Fallopian tube (tissue), 1 donor: ENCODE results near the gene TYW1B.

- PRO-cap: no peak
These were observed 36.7 kb downstream of the TMEM248 start for GRCh38 chr7:66957508-66958378.

GRCh38 chr7:67123122-67124008 lies 126.7 kb downstream of the TYW1 start:
- PRO-cap: no peak

DNA sequence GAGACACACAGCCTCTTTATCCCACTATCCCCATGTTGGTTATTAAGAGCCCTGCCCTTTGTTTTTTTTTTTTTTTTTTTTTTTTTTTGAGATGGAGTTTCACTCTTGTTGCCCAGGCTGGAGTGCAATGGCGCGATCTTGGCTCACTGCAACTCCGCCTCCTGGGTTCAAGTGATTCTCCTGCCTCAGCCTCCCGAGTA lies 737.9 kb downstream of the SPDYE21 start:
- PRO-cap: unidirectional peak, minus-strand start at position 71 of the sequence

DNA sequence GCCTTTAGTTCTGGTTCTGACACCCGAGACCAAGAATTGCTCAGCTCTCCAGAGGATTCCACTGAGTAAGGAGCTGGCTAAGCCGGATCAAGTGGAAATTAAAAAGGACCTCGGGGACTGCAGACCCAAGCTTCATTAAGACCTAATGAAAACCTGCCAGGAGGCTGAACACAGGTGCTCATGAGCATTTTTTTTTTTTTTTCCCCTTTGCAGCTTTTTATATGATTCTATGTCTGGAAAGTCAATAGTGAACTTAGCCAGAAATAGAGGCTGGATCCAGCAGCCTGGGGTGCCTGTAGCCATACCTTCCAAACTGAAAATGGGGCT lies 1145.6 kb downstream of the SPDYE21 start:
- PRO-cap: no peak

DNA sequence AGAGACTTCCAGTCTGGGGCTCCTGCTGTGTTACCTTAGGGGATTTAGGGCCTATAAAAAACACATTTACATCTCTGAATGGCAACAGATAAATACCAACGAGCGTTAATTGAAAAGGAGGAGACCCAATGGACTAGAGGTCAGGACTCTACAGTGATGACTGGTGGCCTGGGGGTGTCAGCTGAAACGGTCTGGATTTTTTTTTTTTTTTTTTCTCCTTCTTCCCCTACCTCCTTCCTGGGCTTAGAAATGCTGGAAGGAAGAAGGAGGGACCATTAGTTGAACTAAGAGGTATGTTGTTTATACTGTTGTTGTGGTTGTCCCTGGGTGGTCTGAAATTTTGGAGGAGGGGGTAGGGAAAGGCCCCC lies 47.5 kb downstream of the AUTS2 start:
- PRO-cap: no peak

DNA sequence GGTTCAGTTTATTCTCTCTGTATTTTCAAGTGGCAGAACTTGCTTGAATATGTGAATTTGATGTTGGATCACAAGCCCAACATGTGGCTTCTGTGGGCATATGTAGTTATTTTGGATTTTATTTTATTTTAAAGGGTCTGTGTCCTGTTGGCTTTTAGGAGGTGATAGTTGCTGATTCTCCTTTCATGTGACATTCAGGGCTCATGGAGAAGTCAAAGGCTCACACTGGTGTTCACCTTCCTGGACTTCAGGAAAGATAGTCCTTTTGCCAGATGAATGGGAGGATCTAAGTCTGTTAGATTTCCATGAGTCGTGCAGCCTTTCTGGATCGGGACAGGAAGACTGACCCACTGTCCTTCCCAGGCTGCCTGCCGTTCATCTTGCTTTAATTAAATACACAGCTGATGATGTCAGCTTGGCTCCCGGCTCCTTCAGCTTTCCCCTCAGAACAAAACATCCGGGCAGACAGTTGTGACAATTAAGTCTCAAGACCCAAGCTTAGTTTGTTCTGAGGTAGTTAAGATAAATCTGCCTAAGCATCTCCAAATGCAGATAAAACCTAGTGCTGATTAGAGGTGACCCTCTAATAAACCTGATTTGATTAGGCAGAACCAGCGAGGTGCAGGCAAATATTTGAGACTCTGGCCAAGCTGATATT lies 58.5 kb downstream of the AUTS2 start:
- PRO-cap: no peak

- PRO-cap: no peak
These were observed 346.1 kb downstream of the AUTS2 start for GRCh38 chr7:69944143-69944956.

- PRO-cap: no peak
These were observed 715.4 kb upstream of the GALNT17 start for GRCh38 chr7:70416561-70416965.

- PRO-cap: no peak
These were observed 563.3 kb upstream of the GALNT17 start for GRCh38 chr7:70568470-70569133.

DNA sequence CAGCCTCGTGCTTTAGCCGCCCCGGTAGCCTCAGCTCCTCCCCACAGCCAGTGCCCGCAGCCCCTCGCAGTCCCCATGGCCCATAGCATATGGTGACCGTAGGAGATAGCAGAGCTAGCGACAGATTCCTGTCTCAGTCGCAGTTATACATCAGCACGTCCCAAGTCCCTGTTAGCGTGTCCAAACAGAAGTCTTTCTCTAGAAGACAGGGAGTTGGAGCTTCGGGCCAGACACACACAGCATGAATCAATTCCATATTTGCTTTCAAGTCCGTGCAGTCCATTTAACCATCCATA lies 344.5 kb upstream of the GALNT17 start:
- PRO-cap: no peak

DNA sequence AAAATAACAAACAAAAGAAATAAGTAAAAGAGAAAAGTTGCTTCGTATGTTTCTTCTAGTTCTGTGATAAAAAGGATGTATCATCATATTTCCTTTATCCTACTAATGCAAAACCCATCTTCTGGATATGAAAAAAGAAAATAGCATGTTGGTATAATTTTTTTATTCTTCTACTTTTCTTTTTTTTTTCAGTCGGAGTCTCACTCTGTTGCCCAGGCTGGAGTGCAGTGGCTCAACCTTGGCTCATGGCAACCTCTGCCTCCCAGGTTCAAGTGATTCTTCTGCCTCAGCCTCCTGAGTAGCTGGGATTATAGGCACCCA lies 14.5 kb upstream of the GALNT17 start:
- PRO-cap: no peak

- PRO-cap: no peak
These were observed 74.5 kb downstream of the CALN1 start for GRCh38 chr7:72337515-72338114.

DNA sequence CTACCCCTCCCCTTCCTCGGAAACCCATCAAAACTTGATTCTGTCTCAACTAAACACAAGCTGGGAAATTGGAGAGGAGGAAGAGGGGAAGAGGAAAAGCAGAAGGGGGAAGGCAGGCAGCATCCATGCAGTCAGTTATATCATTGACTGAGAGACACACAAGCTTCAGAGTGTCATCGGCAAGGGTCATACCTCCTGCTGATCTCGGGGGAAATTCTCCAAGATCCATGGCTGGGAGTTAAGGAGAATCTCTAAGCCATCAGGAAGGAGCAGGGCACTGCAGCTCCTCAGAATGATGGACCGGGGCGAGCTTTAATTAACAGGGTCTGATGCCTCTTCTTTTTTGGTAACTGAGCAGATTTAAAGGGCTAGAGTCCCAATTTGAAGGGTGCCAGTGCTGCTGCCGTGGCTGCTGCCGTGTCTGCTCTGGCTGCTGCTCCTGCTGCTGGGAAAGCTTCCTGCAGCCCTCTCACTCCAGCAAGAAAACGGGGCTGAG lies 34.8 kb upstream of the CALN1 start:
- PRO-cap: no peak

GRCh38 chr7:72827519-72828342 lies at the start of gene TYW1B:
Gene TYW1B (minus strand): TSS chr7:72828200.
- PRO-cap: bidirectional peak, plus-strand start at chr7:72828472, minus-strand start at chr7:72828182

DNA sequence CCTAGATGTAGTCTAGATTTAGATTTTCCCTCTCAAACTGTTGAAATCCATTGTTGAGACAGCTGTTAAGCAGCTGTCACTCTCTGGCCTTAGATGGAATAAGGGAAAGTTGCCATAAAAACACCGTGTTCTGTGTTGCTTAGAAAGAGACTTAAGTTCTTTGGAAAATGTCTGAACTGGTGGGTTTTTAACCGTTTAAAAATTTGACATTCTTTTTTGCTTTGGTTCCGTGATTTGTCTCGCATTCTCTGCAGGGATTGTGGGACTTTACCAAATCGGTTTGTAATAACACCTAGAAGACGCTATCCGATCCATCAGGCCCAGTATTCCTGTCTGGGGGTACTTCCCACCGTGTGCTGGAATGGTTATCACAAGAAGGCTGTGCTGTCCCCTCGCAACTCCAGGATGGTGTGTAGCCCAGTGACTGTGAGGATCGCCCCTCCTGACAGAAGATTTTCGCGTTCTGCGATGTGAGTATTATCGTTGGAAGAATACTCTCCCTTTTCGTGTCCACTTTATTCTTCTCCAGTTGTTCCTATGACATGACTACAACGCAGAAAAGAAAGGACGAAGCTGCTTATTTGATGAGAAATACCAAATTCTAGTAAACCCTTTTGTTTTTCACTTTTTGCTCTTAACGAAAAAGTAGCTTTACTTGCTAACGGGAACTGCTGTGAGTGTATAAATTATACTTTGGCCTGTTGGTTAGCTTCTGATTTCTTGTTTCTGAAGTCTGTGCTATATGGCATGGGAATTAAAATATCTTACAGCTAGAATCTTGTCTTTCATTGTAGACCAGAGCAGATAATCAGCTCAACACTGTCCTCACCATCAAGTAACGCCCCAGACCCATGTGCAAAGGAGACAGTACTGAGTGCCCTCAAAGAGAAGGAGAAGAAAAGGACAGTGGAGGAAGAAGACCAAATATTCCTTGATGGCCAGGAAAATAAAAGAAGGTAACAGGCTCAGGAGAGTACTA lies 1.4 kb downstream of the POM121 start:
- PRO-cap: no peak

GRCh38 chr7:72948294-72949699 lies 20.5 kb downstream of the TRIM74 start:
- PRO-cap: no peak

- PRO-cap: bidirectional peak, plus-strand start at chr7:73154941, minus-strand start at chr7:73154861
These were observed 501 bp downstream of the SPDYE10 start for GRCh38 chr7:73154704-73155156.

DNA sequence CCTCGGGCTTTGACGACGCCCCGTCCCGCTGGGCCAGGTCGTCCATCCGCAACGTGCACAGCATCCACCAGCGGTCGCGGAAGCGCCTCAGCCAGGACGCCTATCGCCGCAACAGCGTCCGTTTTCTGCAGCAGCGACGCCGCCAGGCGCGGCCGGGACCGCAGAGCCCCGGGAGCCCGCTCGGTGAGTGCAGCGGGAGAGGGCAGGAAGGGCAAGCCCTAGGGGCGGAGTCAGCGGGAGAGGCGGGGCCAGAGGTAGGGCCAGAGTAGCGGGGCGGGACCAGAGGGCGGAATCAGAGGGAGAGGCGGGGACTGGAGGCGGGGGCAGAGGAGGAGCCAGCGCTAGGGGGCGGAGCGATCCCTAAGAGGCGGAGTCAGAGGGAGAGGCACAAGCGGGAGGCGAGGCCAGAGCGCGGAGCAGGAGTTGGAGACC lies 73.5 kb downstream of the NSUN5 start:
- PRO-cap: no peak

GRCh38 chr7:73235949-73236306 lies 72.7 kb downstream of the NSUN5 start:
- PRO-cap: no peak

DNA sequence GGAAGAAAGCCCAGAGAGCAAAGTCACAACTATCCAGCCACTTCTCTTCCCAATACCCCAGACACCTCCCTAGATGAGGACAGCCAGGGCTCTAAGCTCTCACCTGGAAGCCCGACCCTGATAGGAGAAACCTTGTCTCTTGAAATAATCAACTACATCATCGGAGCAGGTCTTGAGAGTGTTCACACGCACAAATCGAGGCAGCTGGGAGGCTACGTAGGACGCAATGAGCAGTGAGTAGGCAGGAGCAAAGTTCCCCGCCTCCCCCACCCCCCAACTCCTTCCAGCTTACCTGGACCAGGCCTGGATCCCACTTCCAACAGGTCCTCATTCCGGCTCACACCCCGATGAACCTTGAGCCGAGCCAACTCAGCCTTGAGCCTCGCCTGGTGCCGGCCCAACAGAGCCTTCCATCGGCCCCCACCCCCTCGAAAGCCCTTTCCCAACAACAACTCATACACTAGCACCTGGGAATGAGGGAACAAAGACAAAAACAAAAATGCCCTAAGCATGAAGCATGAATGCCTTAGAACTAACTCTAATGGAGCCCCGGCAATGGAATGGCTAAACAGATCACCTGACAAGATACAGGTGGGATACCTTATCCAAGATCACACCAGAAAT lies 1.2 kb downstream of the NSUN5 start:
- PRO-cap: no peak